Karpas-422 (cell line): ENCODE measurements around a stretch of chr13.

GRCh38 chr13:30697572-30698014 lies 37.8 kb upstream of the ALOX5AP start:
- PRO-cap = no peak
- RAMPAGE, long total RNA = no peak

- PRO-cap = no peak
- RAMPAGE, long total RNA = no peak
These were observed 64.1 kb downstream of the ALOX5AP start for GRCh38 chr13:30799247-30800020.

GRCh38 chr13:30864457-30865695 lies 41.2 kb upstream of the MEDAG start:
- PRO-cap = no peak
- RAMPAGE, long total RNA = no peak

DNA sequence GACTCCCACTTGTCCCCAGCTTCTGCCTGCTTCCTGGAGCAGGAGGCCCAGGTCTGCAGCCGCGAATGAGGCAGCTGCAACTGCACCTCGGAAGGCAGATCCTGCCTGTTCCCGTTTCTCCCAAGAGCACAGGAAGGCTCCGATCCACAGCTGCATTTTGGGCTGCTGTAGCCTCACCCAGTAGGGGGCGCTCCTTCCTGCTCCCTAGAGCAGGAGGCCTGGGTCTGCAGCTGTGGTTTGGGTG lies 46.8 kb downstream of the TEX26 start:
- PRO-cap = no peak
- RAMPAGE, long total RNA = no peak

DNA sequence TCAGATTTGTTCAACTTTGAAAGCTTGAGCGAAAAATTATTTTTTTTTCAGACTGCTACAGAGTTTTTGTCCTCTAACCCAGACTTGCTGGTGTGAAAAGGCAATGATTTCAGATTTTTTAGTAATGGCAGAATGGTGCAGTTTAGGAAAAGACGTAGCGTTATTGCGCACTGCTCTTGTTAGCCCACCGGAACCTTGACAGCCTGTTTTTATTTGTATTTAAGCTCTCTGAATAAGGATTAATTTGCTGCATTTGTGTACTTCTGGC lies 1.2 kb downstream of the B3GLCT start:
- PRO-cap = no peak
- RAMPAGE, long total RNA = no peak

- PRO-cap = no peak
- RAMPAGE, long total RNA = no peak
These were observed 9.4 kb downstream of the B3GLCT start for GRCh38 chr13:31208916-31209893.

DNA sequence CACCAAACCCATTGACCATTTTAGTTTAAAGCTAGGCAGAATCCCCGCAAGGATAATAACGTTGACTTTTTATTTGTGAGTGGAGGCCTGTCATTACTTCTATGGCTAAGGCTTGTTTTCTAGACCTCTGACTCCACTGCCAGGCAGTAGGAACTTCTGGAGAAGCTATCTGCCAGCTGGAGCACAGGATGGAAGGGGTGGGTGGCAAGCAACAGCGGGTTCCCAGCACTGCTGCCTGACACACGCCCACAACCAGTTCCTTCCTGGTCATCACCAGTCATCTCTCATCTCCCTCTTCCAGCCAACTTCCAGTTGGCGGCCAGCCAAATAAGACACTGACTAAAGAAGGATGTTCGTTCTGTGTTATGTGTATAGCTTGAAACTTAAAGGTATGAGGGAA lies 86.5 kb upstream of the FRY start:
- PRO-cap = no peak
- RAMPAGE, long total RNA = no peak

DNA sequence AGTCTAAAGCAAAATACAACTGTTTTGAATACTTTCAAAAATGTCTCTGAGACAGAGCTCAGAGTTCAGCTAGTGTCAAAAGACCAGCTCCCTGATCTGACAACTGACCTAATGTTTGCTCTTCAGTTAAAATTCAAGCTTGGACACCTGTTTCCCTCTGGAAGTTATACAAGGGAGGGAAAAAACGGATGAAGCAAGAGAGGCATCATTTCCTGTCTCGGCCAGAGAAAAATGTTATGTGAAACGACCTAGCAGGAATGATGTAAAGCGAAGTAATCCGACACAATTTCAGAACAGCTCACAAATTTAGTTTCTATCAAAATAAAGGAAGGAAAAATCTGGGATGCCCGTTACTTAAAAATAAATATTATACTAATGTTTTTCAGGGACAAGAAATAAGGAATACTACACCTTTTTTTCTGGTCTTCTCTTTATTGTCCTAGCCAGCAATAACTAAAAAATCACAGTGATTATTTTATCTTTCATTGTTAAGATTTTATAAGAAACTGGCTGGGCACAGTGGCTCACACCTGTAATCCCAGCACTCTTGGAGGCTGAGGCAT lies 59.3 kb downstream of the ZAR1L start:
- PRO-cap = no peak
- RAMPAGE, long total RNA = no peak

DNA sequence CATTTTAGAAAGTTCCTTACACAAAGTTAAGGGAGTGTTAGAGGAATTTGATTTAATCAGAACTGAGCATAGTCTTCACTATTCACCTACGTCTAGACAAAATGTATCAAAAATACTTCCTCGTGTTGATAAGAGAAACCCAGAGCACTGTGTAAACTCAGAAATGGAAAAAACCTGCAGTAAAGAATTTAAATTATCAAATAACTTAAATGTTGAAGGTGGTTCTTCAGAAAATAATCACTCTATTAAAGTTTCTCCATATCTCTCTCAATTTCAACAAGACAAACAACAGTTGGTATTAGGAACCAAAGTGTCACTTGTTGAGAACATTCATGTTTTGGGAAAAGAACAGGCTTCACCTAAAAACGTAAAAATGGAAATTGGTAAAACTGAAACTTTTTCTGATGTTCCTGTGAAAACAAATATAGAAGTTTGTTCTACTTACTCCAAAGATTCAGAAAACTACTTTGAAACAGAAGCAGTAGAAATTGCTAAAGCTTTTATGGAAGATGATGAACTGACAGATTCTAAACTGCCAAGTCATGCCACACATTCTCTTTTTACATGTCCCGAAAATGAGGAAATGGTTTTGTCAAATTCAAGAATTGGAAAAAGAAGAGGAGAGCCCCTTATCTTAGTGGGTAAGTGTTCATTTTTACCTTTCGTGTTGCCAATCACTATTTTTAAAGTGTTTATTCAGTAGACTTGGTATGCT lies 25.4 kb downstream of the BRCA2 start:
- PRO-cap = no peak
- RAMPAGE, long total RNA = no peak

DNA sequence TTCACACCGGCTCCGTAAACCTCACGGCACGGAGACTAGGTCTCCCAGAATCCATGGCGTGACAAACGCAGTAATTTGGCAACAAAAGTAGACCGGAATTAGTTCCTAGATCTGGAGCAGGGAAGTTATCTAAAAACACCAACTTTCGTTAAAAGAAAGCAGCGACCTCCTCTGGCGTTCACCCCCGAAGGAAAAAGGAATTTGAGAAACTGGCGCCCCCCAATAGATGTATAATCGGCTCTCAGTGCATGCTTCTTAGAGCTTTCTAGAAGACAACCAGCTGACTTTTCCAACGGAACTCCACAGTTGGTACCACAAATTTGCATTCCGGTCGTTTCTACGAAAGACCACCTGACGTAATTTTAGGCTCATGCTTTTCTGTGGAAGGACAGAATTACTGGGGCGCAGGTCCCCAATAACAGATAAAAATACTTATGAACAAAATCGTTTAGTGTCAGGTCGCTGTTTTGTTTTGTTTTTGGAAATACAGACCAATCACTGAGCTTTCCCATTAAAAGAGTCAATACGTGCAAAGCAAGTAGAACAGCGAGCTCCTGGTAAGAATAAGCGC lies 356 bp upstream of the N4BP2L2 start:
- PRO-cap = bidirectional peak, plus-strand start at position 64 of the sequence, minus-strand start outside the sequence
- RAMPAGE, long total RNA = no peak

DNA sequence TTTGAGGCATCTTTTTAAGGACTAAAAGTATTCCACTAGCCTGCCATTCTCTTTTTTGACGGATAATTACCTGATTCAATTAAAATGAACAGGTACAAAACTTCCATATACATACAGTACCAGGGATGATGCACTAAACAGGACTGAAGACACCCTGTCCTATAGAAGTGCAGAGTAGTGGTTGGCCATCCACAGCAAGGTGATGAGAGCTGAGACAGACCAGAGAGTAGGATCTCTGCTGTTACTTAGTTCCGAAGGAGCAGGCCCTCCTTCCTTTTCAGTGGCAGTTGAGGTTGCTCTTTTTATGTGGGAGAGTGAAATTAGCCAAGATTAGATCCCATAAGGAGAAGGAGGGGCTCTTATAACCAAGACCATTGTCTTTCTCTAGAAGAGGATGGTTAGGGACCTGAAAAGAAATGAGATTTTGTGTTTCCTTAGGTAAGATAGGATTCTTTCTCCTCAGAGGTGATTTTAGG lies 4.0 kb downstream of the PDS5B start:
- PRO-cap = no peak
- RAMPAGE, long total RNA = no peak

DNA sequence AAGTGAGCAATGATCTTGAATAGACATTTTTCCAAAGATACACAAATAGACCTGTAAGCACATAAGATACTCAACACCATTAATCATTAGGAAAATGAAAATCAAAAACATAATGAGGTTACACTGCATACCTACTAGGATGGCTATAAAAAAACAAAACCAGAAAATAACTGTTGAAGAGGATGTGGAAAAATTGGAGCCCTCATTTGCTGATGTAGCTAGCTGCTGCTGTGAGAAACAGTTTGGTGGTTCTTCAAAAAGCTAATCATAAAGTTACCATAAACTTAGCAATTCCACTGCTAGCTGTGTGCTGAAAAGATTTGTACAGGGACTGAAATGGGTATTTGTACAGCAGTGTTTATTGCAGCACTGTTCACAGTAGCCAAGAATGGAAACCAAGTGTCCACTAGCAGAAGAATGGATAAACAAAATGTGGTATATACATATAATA lies 46.1 kb downstream of the PDS5B start:
- PRO-cap = no peak
- RAMPAGE, long total RNA = no peak

GRCh38 chr13:33112449-33113186 lies 96.4 kb downstream of the KL start:
- PRO-cap = no peak
- RAMPAGE, long total RNA = no peak

- PRO-cap = no peak
- RAMPAGE, long total RNA = no peak
These were observed 110.5 kb downstream of the STARD13 start for GRCh38 chr13:33175044-33175386.

DNA sequence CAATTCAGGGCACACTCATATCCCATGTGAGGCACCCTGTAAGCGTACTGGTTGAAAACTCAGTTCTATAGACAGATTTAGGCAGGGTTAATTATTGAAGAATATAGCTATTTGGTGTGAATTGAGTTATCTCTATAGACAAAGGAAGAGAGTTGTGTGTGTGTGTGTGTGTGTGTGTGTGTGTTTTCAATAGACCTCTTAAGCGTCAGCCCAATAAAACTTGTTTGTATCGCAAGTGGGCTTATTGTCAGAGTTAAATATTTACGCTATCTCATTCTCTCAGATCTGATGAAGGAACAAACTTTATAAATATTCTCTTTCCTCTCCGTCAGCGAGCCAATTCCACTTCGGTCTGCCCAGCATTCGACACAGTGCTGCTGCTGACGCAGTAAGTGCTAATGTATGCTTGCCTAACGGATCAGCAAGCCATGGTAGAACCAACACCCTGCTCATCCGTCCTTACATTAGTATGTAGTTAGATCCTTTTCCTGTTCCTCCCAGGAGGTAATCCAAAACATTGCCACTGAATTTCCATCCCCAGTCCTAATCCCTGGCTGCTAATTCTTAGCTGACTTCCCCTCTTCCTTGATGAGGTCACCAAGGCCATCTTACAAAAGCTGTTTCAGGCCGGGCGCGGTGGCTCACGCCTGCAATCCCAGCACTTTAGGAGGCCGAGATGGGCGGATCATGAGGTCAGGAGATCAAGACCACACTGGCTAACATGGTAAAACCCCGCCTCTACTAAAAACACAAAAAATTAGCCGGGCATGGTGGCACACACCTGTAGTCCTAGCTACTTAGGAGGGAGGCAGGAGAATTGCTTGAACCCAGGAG lies 88.1 kb downstream of the STARD13 start:
- PRO-cap = no peak
- RAMPAGE, long total RNA = no peak

- PRO-cap = no peak
- RAMPAGE, long total RNA = no peak
These were observed 51.1 kb downstream of the STARD13 start for GRCh38 chr13:33234429-33234952.

GRCh38 chr13:33236988-33237820 lies 48.4 kb downstream of the STARD13 start:
- PRO-cap = no peak
- RAMPAGE, long total RNA = no peak

DNA sequence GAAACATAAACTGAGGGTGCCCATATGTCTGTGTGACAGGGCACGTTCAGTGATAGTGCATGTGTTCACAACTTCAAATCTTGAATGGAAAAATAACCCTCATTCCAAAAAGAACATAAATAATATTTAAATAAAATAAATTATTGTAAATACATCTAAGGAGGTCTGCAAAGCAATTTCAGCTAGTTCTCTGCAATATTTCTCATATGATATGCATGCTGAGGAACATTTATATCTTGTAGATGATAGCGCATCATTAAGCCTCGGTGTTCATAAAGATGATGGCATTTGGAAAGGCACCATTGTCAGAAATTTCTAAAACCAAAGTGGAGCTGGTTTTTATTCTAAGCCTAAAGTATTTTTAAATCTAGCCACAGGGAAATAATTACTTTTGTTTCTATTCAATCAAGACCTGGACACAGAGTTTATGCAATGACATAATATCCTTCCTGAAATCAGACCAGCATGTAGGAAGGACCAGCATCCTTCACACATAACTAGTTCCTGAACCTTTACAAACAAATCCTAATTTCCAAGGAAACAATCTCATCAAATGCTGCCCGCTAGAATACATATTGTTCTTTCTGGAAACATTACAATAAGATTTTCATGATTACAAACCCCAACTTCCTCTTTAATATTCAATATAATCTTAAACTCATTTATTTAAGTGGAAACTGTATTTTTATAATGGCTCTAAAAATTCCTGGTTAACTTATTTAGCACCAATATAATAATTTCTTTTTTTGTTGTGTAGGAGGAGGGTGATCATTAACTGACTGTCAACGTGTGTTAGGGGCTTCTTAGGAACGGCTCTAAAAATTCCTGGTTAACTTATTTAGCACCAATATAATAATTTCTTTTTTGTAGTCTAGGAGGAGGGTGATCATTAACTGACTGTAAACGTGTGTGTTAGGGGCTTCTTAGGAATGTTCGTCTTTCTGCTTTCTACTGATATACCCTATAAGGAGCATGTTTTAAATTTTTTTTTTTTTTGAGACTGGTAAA lies 1.5 kb downstream of the STARD13 start:
- PRO-cap = no peak
- RAMPAGE, long total RNA = no peak

GRCh38 chr13:33323355-33324285 lies 38.1 kb upstream of the STARD13 start:
- PRO-cap = no peak
- RAMPAGE, long total RNA = no peak

- PRO-cap = no peak
- RAMPAGE, long total RNA = no peak
These were observed 69.9 kb upstream of the STARD13 start for GRCh38 chr13:33355440-33355889.